Mesangial cell (primary cell): ENCODE data around the gene IKZF1.

GRCh38 chr7:47283246-47283997 lies 298.5 kb downstream of the TNS3 start:
- RAMPAGE, long total RNA, result no peak

DNA sequence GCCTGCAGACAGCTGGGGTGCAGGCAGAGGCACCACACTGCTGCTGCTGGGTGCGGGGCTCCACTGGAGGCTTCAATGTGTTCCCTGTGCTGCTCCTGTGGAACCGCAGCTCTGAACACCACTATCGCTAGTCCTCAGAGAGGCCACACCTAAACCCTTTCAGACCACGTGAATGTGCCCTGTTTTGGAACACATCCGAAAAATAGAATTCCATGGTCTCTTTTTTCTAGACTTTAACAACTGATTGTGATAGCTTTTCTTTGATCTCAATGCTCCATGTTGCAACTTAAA lies 180.9 kb downstream of the TNS3 start:
- RAMPAGE, long total RNA, result no peak

DNA sequence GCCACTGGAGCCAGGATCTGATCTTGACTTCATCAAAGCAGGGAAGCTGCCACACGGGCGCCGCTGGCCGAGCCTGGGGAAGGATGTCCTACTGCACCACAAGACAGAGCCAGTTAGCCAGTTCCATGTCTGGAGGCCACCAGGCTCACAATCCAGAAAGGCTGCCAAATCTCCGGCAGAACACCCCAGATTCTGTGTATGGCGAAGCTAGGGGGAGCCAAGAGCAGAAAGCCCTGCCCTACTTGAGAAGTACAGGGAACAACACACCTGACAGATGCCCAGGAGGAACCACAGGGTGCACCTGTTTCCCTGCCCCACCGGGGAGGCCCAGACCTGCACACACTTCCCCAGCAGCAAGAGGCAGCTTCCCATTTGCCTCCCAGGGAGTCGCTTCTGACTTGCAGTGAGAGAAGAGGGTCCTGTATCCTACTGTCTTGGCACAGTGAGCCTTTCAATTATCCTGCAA lies 101.9 kb downstream of the TNS3 start:
- RAMPAGE, long total RNA, result no peak

DNA sequence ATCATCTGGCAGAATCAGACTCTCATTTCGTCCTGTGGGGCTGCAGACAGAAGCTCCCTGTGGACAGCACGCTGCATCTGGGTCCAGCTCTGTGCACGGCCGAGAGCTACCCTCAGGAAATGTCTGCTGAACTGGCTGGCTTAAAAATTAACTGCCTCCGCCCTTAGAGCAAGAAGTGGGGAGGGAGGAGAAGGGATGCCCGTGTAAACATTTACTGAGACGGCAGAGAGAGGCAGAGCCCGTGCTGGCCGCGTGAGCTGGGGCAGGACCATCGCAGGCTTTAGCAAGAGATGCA lies 81.8 kb downstream of the TNS3 start:
- RAMPAGE, long total RNA, result no peak

DNA sequence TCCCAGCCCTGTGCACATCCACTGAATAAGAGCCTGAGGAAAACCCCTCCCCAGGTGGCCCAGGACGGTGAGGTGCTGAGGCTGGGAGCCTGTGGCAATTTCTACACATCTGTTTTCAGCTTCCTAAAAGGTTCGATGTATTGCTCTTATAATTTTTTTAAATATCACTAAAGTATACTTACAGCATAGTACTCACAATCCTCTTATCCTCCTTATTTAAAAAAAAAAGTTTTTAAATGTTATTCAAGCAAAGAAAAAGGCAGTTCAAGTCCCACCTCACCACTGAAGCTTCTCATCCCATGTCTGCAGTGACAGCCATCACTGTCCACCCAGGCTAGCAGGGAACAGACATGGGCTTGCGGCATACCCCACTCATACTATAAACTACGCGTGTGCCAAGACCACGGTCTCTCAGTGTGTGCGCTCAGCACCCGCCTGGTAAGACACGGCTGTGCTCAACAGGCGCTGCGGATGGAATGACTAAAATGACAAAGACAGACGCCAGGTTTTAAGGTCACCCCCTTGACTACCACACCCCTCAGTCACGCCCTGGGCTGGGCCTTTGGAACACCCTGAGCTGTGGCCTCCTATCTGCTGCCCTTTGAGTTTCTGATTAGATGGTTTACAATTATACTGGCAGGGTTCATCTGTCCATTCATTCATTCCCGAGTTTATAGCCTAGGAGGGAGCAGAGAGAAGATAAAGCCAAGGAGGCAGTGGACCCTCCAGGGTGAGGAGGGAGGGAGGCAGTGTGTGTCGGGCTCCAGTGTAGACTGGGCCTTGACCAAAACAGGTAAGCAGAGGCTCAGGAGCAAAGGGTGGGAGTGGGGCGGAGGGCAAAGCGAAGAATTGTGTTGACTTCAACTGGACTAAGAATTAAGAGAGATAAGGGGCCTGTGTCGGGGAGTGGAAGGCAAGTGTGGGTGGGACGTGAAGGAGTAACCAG lies 35.2 kb downstream of the TNS3 start:
- RAMPAGE, long total RNA, result no peak

DNA sequence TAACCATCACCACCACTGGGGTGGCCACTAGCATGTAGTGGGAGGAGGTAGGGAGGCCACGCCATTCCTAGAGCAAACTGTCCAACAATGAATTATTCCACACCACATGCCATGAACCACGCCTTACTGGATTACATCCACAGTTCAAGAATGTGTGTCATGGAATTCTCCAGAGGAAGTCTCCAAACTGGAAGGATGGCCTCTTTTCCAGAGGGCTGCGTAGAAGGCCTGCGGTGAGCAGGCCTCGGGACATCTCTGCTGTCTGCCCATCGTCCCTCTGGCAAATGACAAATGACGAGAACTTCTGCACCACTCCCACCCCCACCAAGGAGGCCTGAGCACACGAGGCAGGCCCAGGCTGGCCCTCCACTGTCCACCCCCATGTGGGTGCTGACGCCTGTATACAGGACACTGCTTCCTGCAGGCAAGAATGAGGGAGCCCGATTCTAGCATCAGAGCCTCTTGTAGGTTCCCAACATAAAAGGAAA lies 24.1 kb downstream of the TNS3 start:
- RAMPAGE, long total RNA, result no peak

DNA sequence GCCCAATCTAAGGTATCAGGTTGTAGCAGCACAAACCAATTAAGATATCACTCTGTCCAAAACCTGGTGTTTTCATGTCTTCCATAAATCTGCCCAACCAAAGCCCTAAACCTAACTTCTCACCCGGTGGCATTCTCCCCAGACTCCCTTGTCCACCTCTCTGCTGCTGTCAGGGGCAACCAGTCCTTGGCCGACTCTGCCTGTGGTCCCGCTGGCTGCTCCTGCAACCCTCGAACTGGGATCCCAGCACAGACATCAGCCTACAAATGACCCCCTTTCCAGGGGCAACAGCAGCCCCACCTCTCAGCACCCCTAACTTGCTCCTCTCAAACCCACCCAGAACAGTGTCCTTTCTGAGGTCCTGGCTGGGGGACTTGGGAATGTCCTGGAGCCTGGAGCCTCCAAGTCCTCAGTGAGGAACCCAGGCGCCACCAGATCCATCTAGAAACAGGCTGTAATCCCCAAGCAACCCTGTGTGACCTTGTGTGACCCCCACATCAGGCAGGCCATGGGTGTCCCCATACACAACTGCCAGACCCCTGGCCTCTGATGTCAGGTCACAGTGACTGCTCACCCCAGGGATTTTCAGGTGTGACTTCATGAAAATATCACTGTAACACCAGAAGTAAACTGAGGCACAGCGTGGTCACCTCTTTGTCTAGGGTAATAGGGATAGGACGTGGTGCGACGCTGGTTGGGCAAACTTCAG lies 21.4 kb downstream of the TNS3 start:
- RAMPAGE, long total RNA, result no peak

- RAMPAGE, long total RNA, result no peak
These were observed 3.3 kb downstream of the TNS3 start for GRCh38 chr7:47578427-47579104.

- RAMPAGE, long total RNA, result no peak
These were observed 152.3 kb upstream of the TNS3 start for GRCh38 chr7:47734088-47734688.

DNA sequence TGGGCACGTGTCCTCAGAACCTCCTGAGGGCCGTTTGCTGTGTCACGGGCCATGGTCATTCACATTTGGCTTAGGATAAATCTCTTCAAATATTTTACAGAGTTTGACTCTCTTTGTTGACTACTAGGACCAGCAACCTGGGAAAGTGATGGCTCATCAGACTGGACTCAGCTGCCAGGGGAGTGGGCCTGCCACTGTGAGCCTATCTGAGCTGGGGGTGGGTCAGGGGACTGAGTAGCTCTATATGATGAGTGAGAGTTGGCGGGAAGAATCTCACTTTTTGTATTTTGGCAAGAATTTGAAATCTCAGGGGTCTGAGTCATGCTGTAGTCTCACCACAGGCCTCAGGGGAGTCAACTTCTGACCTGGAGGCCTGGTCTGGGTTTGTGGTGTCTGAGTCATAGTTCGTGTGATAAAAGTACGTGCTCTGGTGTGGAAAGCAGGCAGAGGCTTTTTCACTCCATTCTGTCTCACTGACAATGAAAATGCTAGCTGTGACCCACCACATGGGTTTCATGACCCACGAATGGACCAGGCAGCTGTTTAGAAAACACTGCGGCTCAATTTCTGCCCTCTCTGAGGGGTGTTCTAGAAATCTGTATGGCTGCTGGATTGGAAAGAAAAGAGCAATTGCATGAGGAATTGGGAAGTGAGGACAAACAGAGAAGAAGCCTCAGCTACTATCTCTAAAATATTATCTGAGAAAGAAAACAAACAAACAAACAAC lies 4.1 kb upstream of the UPP1 start:
- RAMPAGE, long total RNA, result no peak

DNA sequence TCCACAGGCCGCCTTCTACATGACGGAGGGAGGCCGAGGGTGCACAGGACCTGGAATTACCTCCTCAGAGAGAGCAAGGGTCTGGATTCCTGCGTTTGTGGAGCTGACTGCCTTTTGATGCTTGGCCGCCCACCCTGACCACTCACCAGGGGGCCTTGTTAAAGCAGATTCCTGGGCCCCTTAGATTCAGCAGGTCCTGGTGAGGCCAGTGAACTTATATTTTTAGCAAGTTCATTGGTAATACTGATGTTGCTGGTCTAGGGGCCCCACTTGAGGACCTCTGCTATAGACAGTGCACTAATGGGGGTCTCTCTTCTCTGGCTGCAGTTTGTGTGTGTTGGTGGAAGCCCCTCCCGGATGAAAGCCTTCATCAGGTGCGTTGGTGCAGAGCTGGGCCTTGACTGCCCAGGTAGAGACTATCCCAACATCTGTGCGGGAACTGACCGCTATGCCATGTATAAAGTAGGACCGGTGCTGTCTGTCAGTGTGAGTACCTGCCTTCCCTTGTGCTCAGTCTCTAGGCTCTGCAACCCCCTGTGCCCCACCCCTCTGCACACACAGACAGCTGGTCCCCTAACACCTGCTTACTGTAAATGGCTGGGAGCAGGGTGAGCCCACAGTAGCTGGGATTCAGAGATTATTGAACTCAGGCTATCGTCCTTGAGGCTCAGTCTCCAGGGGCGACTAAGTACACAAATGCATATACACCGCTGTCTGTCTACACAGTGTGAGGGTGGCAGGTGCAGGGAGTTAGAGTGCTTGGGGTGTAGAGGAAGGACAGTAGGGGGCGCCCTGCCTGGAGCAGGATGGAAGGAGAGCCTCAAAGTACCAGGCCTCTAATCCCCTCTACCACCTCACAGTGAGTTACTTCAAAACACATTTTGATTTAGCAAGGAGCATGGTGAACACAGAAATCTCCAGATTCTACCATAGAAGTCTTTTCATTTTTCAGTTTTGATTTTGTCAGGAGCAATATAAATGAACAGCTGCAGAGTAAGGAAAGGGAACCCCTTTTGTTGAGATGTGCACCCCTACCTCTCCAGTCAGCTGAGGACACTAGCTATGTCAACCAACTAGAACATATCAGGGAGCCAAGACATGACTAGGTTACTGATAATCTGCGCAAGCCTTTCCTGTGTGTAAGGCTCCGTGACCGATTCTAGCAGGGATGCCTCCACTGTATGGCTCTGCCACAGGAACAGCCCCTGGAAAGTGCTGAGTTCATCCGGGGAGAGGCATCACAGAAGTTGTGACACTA lies 12.9 kb downstream of the UPP1 start:
- RAMPAGE, long total RNA, result no peak

GRCh38 chr7:48111482-48111962 lies 22.5 kb downstream of the UPP1 start:
- RAMPAGE, long total RNA, result no peak

GRCh38 chr7:48200898-48201713 lies 29.8 kb downstream of the ABCA13 start:
- RAMPAGE, long total RNA, result no peak

GRCh38 chr7:49775629-49776254 lies 2.3 kb downstream of the VWC2 start:
- RAMPAGE, long total RNA, result no peak

DNA sequence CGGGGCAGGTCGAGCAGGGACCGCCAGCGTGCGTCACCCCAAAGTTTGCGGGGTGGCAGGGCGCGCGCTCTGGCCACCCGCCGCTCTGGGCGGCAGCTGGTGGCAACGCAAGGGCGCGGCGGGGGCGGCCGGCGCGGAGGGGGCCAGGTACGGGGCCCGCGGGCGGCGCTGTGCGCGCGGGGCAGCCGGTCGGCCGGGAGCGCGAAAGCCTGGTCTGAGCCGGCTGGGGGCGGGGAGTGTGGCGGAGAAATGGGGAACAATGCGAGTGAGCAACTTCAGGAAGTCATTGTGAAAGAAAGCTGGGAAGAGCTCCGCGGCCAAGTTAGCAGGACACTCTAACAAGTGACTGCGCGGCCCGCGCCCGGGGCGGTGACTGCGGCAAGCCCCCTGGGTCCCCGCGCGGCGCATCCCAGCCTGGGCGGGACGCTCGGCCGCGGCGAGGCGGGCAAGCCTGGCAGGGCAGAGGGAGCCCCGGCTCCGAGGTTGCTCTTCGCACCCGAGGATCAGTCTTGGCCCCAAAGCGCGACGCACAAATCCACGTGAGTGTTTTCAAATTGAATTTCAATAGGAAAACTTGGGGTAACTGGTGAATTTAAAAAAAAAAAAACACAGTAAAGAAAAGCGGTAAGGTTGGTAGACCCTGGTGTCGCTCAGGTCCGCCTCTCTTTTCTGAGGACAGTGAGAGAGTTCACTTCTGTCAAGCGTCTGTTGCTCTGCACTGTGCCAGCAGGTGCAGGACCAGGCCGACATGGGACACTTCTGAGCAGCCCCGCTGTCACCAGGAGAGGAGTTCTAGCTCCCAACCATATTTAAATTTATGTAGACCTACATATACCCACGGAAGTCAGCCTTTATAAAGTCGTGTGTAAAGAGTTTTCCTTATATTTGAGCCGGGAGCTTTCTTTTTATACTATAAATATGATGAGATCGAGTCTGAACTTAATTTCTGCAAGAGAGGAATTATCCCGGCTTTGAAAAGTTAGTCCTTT lies at the start of gene IKZF1:
TSS of gene IKZF1 (plus strand) at position 333 of the 989 bp plus-strand sequence.
- RAMPAGE, long total RNA, result no peak

GRCh38 chr7:50308131-50308432 lies 3.6 kb downstream of the IKZF1 start:
- RAMPAGE, long total RNA, result no peak

- RAMPAGE, long total RNA, result no peak
These were observed 10.6 kb downstream of the IKZF1 start for GRCh38 chr7:50314966-50315585.

DNA sequence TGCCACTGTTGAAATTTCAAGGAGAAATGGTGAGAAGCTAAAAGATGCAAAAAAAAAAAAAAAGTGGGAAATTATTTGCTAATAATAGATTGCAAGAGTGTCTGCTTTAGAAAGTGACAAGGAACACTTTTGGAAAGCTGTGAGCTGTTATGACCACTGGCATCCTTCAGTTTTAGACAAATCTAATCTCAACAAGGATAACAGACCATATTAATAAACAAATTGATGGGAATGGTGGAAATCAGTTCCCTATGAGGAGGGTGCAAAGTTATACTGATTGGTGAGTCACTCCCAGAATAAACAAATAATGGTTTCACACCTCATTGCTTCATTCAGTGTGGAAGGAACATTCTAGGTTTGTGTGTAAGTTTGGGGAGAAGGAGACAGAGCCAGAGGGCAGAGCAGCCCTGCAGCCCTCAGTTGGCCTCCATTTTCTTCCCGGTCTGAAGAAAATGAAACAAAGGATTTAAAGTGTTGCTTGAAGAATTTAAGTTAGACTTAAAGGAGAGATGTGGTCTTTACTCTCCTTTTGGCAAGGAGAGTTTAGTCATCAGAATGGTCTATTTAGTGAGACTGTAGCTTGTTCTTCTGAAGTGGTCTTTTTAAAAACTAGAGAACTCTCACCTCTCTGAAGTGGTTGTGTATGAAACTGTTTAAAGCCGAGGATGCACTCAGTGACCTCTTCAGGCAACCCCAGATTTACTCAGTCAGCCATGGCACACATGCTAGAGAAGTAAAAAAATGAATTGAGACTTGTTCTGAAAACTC lies 27.1 kb downstream of the IKZF1 start:
- RAMPAGE, long total RNA, result no peak

DNA sequence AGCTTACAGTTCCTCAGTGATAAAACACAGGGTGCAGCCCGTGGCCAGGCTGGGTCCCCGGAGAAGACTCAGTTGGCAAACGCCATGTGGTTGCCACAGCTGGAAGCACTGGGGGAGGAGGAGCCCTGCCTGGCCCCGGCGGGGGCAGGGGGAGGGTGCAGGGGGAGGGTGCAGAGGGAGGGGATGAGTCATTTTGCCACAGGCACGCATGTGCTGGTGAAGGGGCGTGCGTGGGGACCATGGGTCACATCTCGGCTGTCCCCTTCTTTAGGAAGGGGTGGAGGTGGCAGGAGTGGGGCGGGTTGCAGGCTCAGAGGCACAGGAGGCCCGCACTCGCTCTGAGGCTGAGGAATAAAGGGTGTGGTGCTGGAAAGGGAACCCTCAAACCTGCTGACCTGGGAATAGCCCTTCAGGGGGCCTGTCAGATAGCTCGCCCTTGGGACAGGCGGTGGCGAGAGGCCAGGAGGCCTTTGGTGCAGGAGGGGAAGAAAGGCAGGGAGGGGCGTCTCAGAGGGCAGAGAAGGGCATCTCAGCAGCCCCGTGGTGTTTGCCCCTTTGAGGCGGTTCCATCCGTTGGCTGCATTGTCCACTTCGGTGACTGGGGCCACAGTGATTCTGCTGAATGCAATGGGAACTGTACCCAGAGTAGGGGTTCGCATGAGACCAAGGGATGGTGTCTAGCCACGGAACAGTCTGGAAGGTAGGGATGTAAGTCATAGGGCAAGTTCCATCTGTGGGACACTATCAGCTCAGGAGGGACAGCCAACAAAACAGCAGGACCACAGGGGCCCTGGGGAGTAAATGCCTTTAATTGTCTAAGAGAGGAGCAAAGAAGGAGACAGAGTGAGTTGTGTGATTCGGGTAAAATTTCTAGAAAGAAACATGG lies 31.8 kb downstream of the IKZF1 start:
- RAMPAGE, long total RNA, result no peak

DNA sequence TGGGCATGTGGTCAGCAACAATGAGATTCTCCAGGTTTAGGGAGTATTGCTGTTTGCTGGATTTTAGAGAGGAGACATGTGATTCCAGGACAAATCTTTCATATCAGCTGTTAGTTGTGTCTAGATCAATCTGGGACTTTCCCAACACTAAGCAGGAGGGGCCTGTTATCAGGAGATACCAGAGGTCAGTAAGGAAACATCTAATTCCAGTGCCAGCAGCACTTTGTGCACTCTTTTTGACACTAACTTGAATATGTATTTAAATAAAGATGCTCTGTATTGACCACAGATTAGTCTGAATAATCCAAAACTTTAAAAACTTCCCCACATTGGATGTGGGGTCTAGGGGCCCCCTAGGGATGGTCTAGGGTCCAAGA lies 6.3 kb upstream of the FIGNL1 start:
- RAMPAGE, long total RNA, result no peak